Measurements from ENCODE around the genes COL5A3 and CDC37.

DNA sequence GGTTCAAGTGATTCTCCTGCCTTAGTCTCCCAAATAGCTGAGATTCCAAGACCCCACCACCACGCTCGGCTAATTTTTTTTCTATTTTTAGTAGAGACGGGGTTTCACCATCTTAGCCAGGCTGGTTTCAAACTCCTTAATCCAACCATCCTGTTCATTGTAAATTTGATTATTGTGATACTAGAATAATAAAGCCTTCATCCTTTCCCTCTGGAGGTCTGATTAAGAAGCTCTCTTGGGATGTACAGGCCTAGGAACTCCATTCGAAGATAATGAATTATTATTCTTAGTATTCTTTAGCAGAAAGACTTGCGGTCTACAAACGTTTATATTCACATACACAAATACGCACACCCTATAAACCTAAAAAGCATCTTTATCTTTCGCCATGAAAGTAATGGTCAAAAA lies 696 bp downstream of the ZNF426 start:
- PRO-cap: no peak
- RAMPAGE, long total RNA: no peak

DNA sequence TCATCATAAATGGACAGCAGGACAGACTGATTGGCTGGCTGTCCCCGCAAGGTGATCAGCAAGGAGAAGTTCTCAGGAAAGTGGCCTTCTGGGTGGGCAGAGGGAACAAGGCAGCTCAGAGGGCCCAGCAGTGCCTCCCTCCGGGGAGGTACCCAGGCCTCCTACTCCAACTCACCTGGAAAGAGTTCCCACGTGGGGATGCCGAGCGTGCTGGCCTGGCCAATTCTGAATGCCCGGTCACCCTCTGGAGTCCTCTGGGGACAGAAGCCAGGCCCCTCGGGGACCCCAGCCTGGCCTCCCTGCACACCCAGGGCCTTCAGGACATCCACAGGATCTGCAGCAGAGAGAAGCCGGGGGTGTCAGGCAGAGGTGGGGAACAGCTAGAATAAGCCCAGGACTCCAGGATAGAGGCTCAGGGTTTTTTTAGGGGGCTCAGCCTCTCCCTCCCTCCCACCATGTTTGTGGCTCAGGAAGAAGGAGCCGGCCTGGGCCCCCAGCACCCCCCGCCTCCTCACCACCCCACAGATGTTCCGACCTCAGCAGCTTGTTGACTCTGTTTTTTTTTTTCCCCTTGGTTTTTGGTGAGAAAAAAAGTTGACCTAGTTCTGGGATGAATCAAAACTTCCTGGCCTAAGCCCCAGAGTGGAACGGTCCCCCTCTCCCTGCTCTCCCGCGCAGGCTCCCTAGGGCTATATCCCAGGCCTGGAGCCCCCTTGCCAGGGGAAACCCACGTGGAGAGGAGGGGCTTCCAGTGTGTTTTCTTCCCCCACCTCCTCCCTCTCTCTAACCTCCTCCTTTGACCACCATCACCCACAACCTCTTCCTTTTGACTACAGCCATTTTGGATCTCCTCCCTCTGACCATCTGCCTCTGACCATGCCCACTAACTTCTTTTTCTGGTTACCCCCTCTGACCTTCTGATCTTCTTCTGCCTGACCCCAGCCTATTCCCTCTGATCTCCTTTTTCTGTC lies 4.1 kb downstream of the COL5A3 start:
- PRO-cap: no peak
- RAMPAGE, long total RNA: no peak

- PRO-cap: no peak
- RAMPAGE, long total RNA: no peak
Measured at GRCh38 chr19:10010062-10010845, at the start of gene COL5A3. TSS of gene COL5A3 (minus strand) at chr19:10010504.

DNA sequence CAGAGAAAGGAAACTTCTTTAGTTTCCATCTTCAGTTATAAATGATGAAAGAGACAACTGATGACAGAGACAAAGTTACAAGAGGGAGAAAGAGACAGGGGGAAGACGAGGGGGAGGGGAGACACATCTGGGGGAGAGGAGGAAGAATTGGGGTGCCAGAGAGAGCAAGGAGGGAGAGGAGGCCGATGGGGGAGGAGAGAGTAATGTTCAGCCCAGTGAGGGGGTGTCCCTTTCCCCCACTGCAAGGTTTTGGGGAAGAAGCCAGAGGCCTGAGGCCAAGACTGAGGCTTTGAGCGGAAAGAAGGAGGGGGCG lies 699 bp upstream of the PPAN start:
- PRO-cap: no peak
- RAMPAGE, long total RNA: no peak

DNA sequence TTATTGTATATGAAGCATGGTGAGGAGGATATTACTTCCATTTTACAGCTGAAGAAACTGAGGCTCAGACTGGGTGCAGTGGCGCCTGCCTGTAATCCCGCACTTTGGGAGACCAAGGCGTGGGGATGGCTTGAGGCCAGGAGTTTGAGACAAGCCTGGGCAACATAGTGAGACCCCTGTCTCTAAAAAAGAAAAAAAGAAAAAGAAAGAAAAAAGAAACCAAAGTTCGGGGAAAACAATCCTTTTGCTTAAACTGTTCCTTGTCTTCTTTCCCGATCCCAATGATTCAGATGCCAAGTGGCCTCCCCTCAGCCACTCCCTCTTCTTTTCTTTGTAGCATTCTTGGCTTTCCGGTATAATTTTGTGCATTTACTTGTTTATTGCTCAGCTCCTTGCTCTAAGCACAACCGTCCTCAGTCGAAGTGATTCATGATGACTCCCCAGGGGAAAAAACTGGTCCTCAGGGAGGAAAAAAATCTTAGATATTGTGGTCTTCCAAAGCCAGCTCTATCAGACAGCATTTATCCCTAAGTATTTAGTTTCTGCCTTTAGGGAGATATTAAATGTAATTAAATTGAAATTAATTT lies 1.0 kb upstream of the EIF3G start:
- PRO-cap: no peak
- RAMPAGE, long total RNA: no peak

DNA sequence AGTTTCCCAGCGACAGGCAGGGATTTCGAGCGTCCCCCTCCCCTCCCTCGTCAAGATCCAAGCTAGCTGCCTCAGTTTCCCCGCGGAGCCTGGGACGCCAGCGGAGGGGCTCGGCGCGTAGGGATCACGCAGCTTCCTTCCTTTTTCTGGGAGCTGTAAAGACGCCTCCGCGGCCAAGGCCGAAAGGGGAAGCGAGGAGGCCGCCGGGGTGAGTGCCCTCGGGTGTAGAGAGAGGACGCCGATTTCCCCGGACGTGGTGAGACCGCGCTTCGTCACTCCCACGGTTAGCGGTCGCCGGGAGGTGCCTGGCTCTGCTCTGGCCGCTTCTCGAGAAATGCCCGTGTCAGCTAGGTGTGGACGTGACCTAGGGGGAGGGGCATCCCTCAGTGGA lies 706 bp upstream of the ICAM1 start:
- PRO-cap: no peak
- RAMPAGE, long total RNA: no peak

DNA sequence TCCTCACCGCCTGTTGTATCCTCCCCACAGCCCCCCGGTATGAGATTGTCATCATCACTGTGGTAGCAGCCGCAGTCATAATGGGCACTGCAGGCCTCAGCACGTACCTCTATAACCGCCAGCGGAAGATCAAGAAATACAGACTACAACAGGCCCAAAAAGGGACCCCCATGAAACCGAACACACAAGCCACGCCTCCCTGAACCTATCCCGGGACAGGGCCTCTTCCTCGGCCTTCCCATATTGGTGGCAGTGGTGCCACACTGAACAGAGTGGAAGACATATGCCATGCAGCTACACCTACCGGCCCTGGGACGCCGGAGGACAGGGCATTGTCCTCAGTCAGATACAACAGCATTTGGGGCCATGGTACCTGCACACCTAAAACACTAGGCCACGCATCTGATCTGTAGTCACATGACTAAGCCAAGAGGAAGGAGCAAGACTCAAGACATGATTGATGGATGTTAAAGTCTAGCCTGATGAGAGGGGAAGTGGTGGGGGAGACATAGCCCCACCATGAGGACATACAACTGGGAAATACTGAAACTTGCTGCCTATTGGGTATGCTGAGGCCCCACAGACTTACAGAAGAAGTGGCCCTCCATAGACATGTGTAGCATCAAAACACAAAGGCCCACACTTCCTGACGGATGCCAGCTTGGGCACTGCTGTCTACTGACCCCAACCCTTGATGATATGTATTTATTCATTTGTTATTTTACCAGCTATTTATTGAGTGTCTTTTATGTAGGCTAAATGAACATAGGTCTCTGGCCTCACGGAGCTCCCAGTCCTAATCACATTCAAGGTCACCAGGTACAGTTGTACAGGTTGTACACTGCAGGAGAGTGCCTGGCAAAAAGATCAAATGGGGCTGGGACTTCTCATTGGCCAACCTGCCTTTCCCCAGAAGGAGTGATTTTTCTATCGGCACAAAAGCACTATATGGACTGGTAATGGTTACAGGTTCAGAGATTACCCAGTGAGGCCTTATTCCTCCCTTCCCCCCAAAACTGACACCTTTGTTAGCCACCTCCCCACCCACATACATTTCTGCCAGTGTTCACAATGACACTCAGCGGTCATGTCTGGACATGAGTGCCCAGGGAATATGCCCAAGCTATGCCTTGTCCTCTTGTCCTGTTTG lies 1.3 kb upstream of the ICAM4 start:
- PRO-cap: no peak
- RAMPAGE, long total RNA: no peak

GRCh38 chr19:10295137-10295908 lies 5.6 kb downstream of the ICAM5 start:
- PRO-cap: unidirectional peak, plus-strand start at chr19:10295713
- RAMPAGE, long total RNA: no peak

- PRO-cap: no peak
- RAMPAGE, long total RNA: no peak
Measured at GRCh38 chr19:10393207-10393709, 10.1 kb downstream of the CDC37 start.

DNA sequence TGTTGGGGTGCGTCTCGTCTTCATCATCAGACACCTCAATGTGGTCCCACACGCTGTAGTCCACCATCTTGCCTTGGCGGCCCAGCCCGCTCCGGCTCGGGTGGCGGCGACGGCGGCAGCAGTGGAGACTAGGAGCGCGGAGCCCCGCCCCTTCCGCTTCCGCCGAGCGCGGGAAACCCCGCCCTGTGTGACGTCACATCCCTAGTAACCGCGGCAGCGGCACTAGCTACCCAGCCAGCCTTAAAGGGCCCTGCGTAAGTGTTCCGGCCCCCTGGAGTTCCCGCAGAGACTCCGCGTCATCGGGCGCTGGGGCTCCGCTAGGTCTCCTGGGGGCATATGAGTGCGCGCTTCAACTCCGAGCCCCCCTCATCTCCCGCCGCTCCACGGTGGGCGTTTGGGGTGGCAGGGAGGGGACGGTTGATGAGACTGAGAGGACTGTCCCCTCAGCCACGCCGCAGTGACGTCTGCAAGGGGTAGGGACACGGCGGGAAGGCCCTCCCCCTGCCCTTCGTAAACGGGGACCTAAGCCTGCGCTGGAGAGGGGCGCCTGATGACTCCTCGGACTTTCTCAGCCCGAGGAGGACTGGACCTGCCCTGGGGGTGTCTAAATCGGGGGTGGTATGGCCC lies at the start of gene CDC37:
CDC37 (minus strand) TSS at position 130 of the 627 bp plus-strand sequence.
- PRO-cap: unidirectional peak, minus-strand start at position 93 of the sequence
- RAMPAGE, long total RNA: start-site peak on the minus strand centred at position 107 of the sequence, 65 bp wide, 498 and 376 reads in 2 replicates

DNA sequence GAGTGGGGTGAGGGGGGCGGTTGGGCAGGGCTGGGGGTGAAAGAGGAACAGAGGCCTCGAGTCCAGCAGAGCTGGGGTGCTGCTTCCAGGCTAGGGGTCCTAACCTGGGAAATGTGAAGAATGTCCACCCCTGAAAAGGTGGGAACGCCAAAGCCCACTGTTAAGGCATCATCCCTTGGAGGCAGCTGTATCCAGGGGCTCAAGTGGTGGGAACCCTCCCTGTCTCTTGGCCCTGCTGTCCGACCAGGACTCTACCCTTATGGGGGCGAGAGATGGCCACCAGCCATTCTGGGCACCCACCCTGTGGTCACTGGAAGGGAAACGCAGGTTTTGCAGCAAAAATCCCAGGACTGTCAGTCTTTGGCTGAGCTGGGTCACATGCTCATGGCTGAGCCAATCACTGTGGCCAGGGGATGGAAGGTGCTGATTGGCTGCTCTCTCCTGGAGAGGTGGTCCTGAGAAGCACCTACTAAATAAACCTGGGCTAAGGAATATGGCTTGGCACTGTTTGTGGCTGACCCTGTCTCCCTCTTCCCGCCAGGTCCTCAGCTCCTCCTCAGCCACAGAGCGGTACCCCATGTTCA lies 8.7 kb downstream of the ATG4D start:
- PRO-cap: no peak
- RAMPAGE, long total RNA: no peak

- PRO-cap: no peak
- RAMPAGE, long total RNA: no peak
Measured at GRCh38 chr19:10553727-10554884, 10.4 kb downstream of the ATG4D start.

DNA sequence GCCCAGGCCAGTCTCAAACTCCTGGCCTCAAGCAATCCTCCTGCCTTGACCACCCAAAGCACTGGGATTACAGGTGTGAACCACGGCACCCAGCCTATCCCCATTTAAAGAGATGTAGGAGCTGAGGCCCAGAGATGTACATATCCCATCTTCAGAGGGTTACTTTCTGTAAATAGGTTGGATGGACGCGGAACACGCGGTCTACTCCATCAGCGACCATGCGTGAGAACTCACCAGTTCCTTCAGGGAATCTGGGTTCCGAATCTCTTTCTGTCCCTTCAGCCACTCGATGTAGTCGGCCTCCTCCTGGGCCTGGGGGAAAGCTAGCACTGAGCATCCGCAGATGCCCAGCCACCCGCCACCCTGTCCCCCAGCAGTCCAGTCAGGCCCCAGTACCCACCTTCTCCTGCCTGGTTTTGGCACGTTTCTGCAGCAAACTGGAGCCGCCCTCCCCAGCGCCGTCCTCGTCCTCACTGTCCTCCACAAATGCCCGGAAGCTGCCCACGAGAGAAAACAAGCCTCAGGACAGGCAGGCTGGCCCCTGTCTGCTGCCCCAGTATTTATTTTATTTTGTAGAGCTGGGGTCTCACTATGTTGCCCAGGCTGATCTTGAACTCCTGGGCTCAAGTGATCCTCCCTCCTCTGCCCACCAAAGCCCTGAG lies 4.9 kb downstream of the KRI1 start:
- PRO-cap: no peak
- RAMPAGE, long total RNA: no peak

- PRO-cap: no peak
- RAMPAGE, long total RNA: no peak
Measured at GRCh38 chr19:10612335-10612891, 12.9 kb upstream of the SLC44A2 start.

GRCh38 chr19:10653491-10654209 lies 496 bp upstream of the ILF3 start:
- PRO-cap: unidirectional peak, minus-strand start at chr19:10653725; unidirectional peak, minus-strand start at chr19:10653841
- RAMPAGE, long total RNA: no peak

DNA sequence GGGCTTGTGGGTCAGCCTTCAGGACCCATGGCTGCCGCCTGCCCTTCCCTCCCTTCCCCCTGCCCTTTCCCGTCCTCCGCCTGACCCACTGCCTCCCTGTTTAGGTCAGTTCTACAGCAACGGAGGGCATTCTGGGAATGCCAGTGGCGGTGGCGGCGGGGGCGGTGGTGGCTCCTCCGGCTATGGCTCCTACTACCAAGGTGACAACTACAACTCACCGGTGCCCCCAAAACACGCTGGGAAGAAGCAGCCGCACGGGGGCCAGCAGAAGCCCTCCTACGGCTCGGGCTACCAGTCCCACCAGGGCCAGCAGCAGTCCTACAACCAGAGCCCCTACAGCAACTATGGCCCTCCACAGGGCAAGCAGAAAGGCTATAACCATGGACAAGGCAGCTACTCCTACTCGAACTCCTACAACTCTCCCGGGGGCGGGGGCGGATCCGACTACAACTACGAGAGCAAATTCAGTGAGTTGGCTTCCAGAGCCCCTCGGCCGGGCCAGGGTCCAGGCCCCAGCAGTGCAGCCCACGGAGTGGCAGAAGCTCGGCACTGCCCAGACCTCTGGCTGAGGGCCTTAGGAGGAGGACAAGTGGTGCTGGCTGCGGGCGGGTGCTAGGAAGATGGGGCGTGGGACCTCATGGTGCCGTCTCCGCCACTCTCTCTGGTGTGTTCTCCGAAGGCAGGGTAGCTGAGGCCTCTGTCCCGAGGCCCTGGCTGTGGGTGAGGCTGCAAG lies 13.8 kb upstream of the QTRT1 start:
- PRO-cap: no peak
- RAMPAGE, long total RNA: no peak

GRCh38 chr19:10805499-10805984 lies 30.5 kb downstream of the TMED1 start:
- PRO-cap: no peak
- RAMPAGE, long total RNA: no peak

- PRO-cap: no peak
- RAMPAGE, long total RNA: no peak
Measured at GRCh38 chr19:10881459-10882357, 10.4 kb downstream of the CARM1 start.

- PRO-cap: unidirectional peak, minus-strand start at chr19:10896864; unidirectional peak, minus-strand start at chr19:10896927
- RAMPAGE, long total RNA: no peak
Measured at GRCh38 chr19:10896757-10897629, 25.6 kb downstream of the CARM1 start.

GRCh38 chr19:11075689-11076457 lies 13.4 kb upstream of the LDLR start:
- PRO-cap: no peak
- RAMPAGE, long total RNA: no peak